H7 (cell line): Measurements from ENCODE around the gene TKTL2.

DNA sequence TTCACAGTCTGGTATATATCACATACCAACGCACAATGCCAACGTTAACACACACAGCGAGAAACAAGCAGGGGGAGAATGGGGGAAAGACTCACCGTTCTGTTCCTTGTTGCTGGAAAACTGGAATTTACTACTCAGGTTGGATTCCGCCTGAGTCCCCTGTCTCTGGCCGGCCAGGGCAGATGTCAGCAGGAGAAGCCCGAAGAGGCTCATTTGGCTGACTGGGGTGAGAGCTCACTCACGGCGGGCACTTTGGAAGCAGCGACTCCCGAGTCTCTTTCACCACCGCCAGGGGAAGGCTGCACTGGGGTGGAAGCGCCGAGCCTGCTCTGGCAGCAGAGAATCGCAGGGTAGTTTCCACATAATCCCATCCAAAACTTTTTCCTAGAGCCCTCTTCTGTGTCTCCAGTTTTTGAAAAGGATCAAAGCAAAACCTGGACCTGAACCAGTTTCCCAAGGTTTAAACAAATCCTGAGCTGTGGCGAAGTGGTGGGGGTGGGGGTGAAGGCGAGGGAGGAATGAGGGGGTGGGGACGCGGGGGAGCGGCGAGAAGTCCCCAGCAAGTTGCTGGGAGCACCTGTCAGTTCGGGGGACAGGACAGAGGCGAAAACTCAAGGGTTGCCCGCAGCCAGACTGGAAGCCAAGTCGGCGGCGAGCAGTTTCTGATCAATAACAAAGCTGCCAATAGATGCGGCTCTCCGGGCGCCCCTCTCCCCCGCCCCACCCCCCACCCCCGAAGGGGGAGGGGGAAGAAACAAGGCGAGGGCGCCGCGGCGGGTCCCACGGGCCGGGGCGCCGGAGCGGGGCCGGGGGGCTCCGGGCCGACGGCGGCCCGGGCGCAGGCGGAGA is 684 bp downstream of the PDGFC start:
- RAMPAGE, long total RNA = no peak

- RAMPAGE, long total RNA = no peak
These were observed 1.9 kb downstream of the GRIA2 start for GRCh38 chr4:157222399-157222822.

- RAMPAGE, long total RNA = no peak
These were observed 907 bp downstream of the PPID start for GRCh38 chr4:158722233-158722745.

DNA sequence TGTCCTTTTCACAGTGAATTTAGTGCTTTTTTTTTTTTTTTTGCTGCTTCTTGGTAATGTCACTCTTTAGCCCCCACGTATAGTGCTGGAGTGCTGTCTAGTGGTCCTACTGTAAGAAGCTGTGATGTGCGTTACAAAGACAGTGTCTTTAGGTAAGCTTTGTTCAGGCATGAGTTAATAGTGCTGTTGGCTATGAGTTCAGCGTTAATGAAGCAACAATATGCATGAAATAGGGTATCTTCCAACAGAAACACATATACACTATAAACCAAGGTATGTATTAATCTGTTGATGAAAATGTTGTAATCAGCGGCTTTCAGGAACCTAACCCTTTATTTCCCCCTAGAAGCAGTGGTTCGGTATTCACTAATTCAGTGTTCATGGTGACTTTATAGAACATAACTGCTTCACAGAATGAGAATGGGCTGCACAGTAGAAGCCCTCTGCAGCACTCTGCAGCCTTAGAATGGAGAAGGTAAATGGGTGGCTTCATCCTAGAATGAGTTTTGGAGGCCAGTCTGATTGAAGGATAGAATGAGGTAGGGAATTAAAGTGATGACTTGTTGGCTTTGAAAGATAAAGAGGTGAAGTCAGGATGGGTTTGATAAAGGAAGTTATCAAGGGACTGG is 23.6 kb downstream of the FNIP2 start:
- RAMPAGE, long total RNA = no peak

GRCh38 chr4:158902551-158903167 is 132.4 kb downstream of the C4orf45 start:
- RAMPAGE, long total RNA = no peak

DNA sequence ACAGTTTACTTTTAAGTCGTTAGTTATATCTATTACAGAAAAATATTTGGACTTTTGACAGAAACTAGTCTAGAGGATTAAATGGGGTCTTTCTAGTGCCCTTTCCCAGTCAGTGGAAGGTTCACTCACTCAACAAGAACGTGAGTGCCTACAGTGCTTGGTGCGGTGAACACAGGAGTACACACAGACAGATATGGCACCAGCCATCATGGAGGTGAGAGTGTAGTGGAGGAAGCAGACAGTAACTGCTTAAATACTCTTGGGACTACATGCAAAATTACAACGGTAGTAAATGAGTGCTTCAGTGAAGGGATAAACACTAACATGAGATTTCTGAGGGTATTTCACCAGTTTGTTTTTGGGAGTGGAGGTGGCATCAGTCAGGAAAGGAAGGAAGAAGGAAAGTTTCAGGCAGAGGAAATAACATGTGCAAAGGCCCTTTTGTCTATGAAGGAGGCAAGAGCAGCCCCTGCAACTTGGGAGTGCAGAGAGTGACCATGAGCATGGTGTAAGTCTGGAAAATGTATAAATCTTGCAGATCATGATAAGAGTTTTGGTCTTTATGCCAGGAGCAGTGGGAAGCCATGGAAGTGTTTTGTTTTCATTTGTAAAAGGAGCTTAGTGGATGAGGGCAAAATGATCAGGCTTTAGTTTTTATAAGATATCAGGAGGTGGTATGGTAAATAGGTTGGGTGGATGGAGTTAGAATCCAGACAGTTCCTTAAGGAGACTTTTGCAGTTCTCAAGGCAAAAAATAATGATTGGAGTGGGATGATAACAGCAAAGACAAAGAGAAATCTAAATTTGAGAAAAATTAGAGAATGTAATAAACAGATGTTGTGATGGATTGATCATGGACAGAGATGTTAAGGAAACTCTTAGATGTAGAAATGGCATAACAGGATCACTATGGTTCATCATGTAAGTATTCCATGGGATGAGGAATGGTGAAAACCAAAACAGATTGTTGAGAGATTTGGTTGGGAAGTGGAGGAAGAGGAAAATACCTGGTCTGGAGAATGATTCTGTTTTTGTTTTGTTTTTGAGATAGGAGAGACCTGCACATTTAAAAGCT is 162.5 kb downstream of the RAPGEF2 start:
- RAMPAGE, long total RNA = no peak

DNA sequence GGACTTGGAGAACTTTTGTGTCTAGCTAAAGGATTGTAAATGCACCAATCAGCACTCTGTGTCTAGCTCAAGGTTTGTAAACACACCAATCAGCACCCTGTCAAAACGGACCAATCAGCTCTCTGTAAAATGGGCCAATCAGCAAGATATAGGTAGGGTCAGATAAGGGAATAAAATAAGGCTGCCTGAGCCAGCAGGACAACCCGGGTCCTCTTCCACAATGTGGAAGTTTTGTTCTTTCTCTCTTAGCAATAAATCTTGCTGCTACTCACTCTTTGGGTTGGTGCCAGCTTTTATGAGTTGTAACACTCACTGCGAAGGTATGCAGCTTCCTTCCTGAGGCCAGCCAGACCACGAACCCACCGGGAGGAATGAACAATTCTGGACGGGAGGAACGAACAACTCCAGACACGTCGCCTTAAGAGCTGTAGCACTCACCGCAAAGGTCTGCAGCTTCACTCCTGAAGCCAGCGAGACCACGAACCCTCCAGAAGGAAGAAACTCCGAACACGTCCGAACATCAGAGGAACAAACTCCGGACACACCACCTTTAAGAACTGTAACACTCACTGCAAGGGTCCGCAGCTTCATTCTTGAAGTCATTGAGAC is 287.8 kb downstream of the RAPGEF2 start:
- RAMPAGE, long total RNA = no peak

GRCh38 chr4:159401217-159401698 is 298.4 kb downstream of the RAPGEF2 start:
- RAMPAGE, long total RNA = no peak

- RAMPAGE, long total RNA = no peak
These were observed 2.1 kb downstream of the NAF1 start for GRCh38 chr4:163164502-163164978.

GRCh38 chr4:163331739-163332387 is 533 bp downstream of the NPY1R start:
- RAMPAGE, long total RNA = no peak

DNA sequence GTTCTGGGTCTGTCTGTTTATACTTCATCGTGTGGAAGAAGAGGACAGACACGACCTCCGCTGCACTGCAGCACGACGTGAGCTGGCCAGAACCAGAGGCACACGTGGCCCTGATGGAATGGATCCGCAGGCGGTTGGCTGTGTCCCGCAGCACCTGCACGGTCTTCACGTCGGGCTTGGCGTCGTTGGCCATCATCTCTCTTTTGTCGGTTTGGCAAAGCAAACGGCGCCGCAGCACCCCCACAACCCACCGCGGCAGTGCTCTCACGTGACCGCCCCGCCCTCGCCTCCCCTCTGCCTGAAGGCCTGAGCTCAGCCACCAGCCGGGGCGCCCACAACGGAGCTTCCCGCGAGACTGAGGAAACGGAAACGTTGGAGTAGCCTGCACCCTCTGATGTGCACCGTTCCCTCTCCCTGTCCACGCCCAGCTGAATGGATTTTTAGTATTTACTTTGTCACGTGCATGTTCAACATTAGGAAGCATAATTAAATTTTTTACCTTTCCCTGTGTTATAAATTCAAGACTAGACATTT is at the start of gene TKTL2:
TSS of gene TKTL2 (minus strand) at position 216 of the 534 bp plus-strand sequence.
- RAMPAGE, long total RNA = no peak

GRCh38 chr4:163492934-163493319 is 1.6 kb upstream of the TMA16 start:
- RAMPAGE, long total RNA = no peak

- RAMPAGE, long total RNA = no peak
These were observed 171.0 kb downstream of the TMA16 start for GRCh38 chr4:163665552-163665762.

DNA sequence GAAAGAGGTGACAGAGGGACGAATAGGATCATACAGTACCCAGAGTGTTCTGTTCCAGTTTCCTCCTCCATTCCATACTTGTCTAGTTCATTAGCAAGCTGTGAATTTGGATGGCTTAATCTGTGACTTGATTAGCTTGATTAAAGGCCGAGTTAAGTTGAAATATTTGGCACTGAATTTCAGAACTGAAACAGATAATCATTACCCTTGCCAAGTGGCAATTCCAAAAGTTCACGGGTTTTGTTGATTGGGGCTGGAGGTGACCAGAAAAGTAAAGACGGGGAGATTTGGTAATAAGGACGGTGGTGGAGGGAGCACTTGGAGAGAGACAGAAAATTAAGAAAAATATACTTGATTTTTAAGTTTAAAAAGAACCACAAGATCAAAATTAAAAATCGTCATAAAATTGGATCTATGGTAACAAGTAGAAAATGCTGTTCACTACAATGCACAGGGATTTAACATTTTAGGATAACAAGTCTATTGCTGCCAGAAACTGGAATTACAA is 21.9 kb upstream of the KLHL2 start:
- RAMPAGE, long total RNA = no peak

DNA sequence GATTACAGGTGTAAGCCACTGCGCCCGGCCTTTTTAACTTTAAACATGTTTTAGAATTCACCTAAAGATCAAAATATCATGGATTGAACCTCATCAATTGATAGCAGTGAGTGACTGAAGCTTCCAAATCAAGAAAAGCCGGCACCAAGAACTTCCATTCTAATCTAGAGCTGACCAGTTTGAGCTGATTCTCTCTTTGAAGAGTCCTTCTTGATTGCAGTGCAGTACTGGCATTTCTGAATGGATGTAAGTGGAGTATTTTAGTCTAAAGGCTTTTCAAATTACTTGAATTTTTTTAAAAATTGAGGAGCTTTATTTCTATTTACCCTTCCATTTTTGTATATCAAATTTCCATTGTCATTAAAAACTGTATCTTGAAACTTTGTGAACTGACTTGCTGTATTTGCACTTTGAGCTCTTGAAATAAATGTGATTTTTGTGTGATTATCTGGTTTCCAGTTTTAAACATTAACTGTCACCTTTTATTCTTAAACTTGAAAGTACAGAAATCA is 15.2 kb downstream of the MSMO1 start:
- RAMPAGE, long total RNA = no peak

- RAMPAGE, long total RNA = no peak
These were observed 1.7 kb downstream of the TLL1 start for GRCh38 chr4:165874602-165875236.

DNA sequence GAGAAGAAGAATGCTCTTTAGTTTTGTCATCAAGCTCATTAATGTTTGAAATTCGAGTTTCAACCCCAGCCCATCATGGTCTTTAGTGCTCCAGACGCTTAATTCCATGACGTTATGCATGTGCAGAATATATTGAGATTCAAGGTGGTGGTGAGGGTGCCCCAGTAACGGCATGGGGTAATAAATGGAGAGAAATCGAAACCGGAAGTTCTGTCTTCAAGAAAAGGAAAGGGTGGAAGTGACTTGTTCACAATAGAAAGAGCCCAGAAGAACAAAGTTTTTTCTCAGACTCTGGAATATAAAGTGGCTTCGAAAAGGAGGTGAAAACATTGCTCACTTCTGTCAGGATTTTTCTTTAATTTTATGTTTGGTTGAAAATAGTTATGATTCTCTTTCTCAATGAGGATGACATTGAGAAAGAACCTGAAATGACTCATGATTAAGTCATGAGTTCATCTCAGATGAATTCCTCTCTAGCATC is 699 bp upstream of the DDX60L start:
- RAMPAGE, long total RNA = no peak

- RAMPAGE, long total RNA = no peak
These were observed 136.7 kb downstream of the PALLD start for GRCh38 chr4:168633457-168633959.

GRCh38 chr4:168766302-168766898 is 243.7 kb downstream of the CBR4 start:
- RAMPAGE, long total RNA = no peak

DNA sequence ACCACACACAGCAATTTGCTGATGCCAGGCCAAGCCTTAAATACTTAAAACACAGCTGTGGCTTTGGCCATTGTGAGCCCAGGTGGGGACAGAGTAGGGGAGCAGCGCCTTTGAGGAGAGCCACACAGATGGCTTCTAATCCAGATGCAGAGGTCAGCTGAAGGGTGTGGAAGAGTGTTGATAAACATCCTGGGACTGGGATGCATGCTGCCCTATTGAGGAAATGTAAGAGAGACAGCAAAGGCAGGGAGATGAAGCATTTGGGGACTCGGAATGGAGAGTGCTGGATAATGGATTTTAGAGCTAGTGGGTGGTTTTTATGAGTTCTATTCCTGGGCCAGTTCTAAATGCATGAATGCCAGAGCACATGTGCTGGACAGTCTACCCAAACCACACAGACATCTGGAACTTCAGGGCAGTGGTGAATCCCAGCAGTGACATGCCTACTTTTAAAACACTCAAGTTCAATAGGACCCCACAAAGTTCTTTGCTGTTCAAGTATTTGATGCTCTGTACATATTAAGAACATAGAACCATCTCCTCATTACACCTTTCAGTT is 134.0 kb downstream of the CBR4 start:
- RAMPAGE, long total RNA = no peak